ENCODE measurements around the gene NFKBIZ.

- PRO-cap, result no peak
Measured at GRCh38 chr3:100124357-100124970, 10.2 kb upstream of the FILIP1L start.

DNA sequence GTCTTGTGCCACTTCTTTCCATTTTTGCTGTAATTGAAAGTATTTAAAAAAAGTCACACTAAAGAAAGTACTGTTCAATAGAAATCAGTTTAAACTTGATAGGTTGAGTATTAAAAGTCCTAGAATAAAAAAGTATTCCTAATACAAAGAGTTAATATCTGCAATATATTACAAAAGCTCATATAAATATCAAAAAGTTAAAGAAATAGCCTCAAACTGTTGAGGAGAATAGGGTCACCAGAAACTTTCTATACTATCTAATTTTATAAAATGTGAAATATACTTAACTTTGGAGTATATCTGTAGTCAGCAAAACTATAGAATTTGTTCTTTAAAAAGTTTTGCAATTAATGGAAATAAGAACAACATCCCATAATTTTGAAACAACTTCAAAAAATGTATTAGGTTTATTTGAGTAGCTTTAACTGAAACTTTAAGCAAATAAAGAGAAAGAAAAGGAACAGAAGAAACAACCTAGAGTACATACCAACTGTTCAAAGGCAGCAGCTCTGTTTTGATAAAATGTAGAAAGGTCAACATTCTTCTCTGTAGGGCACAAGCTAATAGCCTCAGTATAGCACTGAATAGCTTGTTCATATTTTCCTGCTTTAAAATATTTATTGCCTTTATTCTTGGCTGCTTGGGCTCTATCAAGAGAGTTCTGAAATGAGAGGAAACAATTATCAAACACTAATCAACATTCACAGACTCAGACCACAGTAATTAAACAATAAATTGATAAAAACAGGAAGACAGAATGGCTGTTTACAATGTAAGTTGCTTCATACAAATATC, 14.4 kb downstream of the TOMM70 start:
- PRO-cap, result no peak

GRCh38 chr3:100561487-100562158, 47.8 kb upstream of the ADGRG7 start:
- PRO-cap, result no peak

GRCh38 chr3:100929020-100929462, 64.2 kb downstream of the ABI3BP start:
- PRO-cap, result no peak

DNA sequence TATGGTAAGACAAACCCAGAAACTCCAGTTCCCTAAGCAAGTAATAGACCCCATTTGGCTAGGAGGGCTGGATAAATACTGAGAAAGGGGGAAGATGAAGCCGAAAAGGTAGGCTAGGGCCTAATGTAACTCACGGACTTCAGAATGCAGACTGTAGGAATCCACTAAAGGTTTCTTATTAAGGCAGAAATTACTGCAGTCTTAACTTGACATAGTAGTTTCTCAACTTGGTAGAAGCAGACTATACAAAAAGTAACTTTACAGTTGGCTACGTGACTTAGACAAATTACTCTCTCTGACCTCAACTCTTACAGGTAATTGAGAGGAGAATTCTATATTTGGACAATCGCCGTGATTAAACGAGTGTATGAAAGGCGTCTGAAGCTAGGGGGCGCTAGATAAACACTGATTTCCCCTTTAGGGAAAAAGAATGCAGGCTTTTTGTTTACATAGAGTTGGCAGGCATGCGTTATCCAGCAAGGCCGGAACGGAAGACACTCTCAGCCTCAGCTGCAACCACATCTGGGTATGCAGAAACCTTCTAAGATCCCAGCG, 545 bp upstream of the PCNP start:
- PRO-cap, result no peak

DNA sequence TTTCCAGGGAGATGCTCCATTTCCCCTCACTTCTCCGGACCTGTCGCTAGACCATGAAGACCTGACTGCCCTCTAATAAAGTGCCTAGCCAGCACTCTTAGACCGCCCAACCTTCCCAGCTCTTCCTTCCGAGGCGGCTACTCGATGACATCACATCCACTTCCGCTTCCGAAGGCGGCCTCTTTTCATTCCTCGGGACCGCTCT, 165 bp upstream of the PCNP start:
- PRO-cap, result bidirectional peak, plus-strand start outside the sequence, minus-strand start at position 117 of the sequence

DNA sequence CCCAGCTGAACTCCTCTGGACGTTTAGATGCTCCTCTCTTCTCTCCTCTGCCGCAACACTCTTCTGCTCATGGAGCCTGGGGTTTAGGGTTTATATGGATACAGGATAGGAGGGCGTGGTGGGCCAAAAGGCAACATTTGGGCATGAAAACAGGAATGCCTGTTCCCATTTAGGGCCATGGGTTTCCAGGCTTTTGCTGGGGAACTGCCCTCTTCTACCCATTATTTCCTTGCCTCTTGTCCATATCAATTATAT, 28.0 kb downstream of the ZBTB11 start:
- PRO-cap, result no peak

DNA sequence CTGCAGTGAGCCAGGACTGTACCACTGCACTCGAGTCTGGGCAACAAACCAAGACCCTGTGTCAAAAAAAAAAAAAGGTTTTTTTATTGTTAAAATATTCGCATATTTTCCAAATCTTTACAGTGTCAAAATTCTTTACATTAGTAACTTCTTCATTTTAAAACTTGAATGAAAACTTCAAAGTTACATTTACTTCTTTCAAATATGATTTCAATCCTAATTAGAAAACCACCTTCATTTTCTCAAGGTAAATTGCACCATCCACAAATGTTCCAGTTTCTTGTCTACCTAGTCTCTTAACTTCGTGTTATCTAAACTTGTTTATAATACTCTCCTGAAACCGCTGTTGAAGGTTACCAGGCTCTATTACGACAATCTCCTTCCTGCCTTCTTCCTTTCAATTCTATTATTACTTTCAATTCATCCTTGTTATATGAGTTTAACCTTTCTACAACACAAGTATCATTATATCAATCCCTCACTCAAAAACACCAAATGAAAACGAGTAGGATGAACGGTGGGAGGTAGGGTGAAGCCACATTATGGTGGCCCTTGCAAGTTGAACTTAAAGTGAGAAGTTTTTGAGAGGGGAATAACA, 3.7 kb upstream of the CEP97 start:
- PRO-cap, result no peak

DNA sequence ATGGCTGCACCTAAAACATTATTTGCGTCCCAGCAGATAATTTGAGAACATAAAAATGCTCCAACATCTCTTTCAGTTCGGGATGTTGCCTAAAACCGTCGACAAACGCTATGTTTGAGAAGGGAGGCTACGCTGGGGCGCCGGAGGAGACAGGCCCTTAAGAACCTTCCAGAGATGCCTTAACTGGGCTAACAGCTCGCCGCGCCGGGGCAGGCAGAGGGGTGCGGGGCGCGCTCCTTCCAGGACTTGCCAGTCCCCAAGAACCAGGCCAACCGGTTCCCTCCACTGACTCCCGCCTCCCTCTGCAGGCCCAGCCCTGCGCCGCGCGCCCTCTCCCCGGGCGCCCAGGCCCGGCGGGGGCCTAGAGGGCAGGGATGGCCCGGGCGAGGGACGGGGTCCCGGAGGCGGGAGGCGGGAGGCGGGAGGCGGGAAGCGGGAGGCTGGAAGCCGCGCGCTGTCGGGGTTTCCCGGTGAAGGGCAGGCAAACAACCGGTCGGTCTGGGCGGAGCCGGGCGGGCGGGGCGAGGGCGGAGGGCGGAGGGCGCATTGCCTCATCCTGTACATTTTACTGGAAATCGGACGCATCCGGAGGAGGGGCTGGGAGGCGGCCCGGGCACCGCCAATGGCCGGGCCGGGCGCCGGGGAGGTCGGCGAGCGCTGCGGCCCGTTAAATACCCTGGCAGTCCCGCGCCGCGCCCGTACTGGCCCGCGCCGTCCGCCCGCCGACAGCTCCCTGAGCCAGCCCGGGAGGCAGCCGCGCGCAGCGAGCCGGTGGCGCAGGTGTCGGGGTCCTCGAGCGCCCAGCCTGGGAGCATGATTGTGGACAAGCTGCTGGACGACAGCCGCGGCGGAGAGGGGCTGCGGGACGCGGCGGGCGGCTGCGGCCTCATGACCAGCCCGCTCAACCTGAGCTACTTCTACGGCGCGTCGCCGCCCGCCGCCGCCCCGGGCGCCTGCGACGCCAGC, at the start of gene NFKBIZ:
Gene NFKBIZ, plus strand, starts transcription at position 699 of the 966 bp plus-strand sequence.
- PRO-cap, result bidirectional peak, plus-strand start at position 252 of the sequence, minus-strand start at position 181 of the sequence; bidirectional peak, plus-strand start at position 766 of the sequence, minus-strand start at position 459 of the sequence

DNA sequence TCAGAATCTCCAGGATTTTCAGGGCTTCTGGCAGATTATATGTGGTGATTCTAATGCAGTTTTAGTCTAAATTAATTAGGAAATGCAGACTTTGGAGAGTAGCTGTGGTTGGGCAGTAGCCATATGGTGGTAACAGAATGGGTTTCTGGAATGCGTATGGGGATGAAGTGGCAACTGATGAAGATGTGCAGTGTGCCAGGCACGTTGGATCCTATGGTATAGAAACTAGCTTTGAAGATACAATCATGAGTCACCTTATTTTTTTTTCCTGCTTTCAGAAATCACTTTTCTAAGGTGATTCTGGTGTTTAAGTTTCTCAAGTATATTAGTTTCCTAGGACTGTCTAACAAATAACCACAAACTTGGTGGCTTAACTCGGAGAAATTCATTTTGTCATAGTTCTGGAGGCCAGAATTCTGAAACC, 14.6 kb downstream of the NFKBIZ start:
- PRO-cap, result no peak

DNA sequence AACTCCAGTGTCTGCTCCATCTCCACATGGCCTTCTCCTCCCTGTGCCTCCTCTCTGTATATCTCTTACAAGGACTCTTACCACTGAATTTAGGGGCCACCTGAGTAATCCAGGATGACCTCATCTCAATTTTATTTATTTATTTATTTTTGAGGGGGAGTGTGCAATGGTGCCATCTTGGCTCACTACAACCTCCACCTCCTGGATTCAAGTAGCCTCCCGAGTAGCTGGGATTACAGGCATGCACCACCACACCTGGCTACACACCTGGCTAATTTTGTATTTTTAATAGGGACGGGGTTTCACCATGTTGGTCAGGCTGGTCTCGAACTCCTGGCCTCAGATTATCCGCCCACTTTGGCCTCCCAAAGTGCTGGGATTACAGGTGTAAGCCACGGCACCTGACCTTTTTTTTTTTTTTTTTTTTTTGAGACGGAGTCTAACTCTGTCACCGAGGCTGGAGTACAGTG, 15.2 kb downstream of the NFKBIZ start:
- PRO-cap, result no peak

- PRO-cap, result unidirectional peak, plus-strand start at chr3:101899108
Measured at GRCh38 chr3:101898684-101899308, 49.5 kb downstream of the NFKBIZ start.

DNA sequence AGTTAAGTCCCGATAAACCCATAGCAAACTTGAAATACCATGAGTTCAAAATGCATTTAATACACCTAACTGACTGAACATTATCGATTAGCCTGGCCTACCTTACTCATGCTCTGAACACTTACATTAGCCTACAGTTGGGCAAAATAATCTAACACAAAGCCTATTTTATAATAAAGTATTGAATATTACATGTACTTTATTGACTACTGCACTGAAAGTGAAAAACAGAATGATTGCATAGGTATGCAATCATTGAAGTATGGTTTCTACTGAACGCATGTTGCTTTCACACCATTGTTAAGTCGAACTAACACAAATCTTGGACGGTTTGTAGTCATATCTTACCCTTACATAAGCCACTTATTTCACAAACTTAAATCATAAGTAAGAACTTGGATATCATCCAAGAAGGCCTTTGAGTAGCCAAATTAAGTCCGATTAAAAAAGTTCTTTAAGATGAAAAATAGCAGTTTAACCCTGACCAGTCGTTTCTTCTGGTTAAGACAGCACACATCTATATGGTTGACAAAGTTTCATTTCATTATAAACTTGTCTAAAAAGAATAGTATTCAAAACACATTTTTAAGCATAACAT, 91.9 kb downstream of the NFKBIZ start:
- PRO-cap, result no peak

GRCh38 chr3:102174205-102174855, 260.5 kb upstream of the ZPLD1 start:
- PRO-cap, result no peak

DNA sequence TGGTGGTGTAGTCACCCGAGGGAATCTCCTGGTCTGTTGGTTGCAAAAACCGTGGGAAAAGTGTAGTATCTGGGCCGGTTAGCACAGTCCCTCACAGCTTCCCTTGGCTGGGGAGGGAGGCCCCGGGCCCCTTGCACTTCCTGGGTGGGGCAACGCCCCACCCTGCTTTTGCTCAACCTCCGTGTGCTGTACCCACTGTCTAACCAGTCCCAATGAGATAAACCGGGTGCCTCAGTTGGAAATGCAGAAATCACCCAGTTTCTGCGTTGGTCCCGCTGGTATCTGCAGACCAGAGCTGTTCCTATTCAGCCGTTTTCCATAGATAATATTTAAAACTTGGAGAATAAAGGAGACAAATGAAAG, 211.6 kb upstream of the ZPLD1 start:
- PRO-cap, result no peak

- PRO-cap, result no peak
Measured at GRCh38 chr3:103976617-103977352, 1389.9 kb upstream of the ALCAM start.

- PRO-cap, result unidirectional peak, plus-strand start at chr3:104572972
Measured at GRCh38 chr3:104572801-104573269, 793.9 kb upstream of the ALCAM start.

- PRO-cap, result no peak
Measured at GRCh38 chr3:105725989-105726240, 142.9 kb downstream of the CBLB start.

DNA sequence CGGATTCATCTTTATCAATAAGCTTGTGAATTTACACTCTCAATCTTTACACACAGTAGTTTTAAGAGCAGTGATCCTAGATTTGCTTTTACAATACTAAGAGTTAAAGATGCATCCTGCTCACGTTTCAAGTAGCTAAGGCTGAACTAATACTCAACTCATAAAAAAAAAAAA, 1.2 kb downstream of the CBLB start:
- PRO-cap, result no peak

- PRO-cap, result no peak
Measured at GRCh38 chr3:106256473-106256957, 387.7 kb upstream of the CBLB start.